Pericardium fibroblast (primary cell): ENCODE results near the gene TMEM141.

DNA sequence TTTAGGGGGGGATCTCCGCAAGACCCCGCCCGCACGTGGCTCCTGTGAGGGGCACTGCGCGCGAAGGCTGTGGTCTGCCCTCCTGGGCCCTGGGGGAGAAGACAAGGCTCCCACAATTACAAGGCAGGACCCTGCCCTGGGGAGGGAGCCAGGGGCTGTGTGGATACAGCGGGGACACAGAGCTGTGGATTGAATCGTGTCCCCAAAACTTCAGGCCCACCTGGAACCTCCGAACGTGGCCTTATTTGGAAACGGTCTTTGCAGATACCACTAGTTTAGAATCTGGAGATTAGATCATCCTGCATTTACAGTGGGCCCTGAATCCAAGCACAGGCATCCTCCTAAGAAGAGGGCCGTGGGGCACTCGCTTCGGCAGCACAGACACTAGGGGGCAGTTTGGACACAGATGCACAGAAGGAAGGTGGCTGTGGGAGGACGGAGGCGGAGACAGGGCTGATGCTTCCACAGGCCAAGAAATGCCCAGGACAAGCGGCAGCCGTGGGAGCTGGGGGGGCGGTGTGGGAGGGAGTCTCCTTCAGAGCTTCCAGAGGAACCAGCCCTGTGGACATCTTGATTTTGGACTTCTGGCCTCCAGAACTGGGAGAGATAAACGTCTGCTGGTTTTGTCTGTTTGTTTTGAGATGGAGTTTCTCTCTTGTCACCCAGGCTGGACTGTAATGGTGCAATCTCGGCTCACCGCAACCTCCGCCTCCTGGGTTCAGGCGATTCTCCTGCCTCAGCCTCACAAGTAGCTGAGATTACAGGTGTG, 2.8 kb upstream of the LCN8 start:
- RAMPAGE, long total RNA: no peak

GRCh38 chr9:136788449-136789114, 2.6 kb upstream of the TMEM141 start:
- RAMPAGE, long total RNA: no peak

DNA sequence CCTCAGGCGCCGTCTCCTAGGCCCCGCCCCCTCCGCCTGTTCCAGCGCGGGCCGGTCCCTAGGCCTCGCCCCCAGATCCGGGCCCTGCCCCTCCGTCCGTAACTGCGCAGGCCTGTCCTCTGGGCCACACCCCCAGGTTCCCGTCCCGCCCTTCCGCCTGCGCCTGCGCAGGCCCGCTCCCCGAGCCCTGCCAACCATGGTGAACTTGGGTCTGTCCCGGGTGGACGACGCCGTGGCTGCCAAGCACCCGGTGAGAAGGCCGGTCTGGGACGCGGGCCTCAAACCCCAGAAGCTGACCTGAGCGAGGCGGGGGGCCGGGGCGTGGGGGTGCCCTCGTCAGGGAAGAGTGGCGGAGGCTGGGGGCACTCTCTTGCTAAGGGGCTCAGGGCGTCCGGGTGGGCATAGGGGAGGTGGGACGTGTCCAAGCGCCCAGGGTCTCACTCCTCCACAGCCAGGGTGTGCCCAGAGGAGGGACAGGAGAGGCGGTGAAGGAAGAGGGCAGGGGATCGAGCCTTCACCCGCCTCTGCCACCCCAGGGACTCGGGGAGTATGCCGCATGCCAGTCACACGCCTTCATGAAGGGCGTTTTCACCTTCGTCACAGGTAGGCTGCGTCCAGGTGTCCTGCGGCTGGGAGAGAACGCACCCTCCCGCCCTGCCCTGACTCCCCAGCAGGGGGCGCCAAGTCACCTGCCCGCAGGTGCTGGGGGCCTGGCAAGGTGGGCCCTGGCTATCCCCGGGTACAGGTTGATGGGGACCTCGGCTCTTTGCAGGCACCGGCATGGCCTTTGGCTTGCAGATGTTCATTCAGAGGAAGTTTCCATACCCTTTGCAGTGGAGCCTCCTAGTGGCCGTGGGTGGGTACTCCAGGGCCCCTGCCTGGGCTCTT, at the start of gene TMEM141:
Gene TMEM141 (plus strand): TSS at position 170 of the 888 bp plus-strand sequence.
- RAMPAGE, long total RNA: start-site peak on the plus strand centred at position 188 of the sequence, 53 bp wide, 316 and 430 reads in 2 replicates

- RAMPAGE, long total RNA: no peak
These were observed 3.6 kb upstream of the RABL6 start for GRCh38 chr9:136803966-136804822.

GRCh38 chr9:136835474-136836091, 6.7 kb upstream of the AJM1 start:
- RAMPAGE, long total RNA: no peak

DNA sequence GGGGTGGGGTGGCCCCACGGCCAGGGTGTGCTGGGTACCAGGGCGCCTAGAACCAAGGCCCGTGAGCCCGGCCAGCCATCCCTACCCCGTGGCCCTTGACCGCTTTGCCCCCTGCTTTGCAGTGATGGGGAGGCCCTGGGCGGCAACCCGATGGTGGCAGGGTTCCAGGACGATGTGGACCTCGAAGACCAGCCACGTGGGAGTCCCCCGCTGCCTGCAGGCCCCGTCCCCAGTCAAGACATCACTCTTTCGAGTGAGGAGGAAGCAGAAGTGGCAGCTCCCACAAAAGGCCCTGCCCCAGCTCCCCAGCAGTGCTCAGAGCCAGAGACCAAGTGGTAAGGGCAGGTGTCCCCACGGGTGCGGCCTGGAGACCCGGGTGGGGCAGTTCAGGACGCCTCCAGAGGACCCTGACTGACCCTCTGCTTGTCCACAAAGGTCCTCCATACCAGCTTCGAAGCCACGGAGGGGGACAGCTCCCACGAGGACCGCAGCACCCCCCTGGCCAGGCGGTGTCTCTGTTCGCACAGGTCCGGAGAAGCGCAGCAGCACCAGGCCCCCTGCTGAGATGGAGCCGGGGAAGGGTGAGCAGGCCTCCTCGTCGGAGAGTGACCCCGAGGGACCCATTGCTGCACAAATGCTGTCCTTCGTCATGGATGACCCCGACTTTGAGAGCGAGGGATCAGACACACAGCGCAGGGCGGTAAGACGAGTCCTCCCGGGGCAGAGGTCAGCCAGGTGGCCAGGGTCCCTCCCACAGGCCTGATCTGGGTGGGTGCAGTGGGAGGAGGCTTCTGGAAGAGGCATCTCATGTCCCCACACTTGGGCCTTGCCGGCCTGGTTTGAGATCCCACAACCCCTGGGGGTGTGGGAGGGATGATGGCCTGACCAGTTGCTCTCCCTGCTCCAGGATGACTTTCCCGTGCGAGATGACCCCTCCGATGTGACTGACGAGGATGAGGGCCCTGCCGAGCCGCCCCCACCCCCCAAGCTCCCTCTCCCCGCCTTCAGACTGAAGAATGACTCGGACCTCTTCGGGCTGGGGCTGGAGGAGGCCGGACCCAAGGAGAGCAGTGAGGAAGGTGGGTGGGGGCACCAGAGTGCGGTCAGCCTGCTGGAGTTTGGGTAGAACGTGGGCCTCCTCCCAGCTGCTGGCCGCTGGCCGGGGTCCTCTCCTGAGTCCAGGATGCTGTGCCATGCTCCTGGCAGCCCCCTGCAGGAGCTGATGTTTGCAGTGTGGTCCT, 3.1 kb upstream of the AJM1 start:
- RAMPAGE, long total RNA: no peak

- RAMPAGE, long total RNA: no peak
These were observed 582 bp upstream of the PHPT1 start for GRCh38 chr9:136848337-136849317.

GRCh38 chr9:136881623-136882454, 4.5 kb upstream of the TRAF2 start:
- RAMPAGE, long total RNA: no peak

DNA sequence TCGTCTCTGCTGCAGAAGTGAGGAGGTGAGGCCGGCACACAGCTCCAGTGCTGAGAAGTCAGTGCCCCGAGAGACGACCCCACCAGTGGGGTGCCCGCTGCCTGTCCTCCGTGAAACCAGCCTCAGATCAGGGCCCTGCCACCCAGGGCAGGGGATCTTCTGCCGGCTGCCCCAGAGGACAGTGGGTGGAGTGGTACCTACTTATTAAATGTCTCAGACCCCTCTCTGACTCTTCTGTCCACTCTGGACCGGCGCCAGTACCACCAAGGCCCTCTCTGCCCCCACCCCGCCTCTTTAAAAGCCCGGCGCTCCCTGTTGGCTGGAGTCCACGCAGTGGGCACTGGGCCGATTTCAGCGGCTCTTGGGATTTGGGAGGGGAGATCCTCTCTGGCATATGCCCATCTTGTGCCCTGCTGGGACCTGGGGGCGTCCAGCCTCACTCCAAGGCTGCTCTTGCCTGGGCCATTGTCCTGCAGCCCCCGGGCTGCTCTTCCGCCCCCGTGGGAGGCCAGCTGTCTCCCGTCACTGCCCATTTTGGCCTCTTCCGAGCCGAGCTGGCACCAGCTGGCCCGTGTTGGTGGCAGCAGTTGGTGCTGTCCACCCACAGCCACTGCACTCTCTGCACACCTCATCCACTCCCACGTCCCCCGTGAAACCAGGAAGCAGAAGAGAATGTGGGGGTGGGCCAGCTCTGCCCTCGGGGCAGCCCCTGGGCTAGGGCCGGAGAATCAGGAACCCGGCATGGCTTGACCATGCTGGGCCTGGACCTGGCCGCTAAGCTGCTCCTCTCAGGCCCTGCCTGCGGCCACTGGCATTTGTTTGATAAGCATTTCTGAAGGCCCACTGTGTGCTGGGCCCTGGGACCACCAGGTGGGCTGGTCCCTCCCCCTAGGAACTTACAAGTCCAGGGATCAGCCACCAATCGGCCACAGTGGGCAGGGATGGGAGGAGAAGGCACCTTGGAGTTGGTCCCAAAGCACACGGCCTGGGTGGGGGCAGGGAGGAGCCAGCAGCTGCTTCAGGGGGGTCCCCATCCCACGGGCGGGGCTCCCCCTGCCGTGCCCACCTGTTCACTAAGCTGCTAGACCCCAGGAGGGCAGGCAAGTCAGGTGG, 2.1 kb downstream of the C8G start:
- RAMPAGE, long total RNA: no peak

DNA sequence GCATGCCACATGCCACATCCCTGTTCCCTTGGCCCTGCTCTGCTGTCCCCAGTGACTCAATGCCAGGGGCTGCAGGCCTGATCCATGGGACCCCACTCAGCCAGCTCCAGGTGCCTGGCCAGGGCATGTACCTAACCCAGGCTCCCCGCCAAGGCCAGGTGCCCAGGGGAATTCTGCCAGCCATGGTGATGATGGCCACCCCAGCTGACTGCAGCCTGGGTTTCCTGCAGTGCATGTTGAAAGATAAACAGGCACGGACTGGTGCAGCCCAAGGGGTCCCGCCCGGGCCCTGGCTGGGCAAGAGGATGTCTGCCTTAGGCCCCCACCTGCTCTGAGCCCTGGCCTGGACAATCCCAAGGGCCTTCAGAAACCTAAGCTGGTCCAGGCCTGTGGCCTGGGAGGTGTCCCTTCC, 1.2 kb downstream of the ABCA2 start:
- RAMPAGE, long total RNA: no peak

DNA sequence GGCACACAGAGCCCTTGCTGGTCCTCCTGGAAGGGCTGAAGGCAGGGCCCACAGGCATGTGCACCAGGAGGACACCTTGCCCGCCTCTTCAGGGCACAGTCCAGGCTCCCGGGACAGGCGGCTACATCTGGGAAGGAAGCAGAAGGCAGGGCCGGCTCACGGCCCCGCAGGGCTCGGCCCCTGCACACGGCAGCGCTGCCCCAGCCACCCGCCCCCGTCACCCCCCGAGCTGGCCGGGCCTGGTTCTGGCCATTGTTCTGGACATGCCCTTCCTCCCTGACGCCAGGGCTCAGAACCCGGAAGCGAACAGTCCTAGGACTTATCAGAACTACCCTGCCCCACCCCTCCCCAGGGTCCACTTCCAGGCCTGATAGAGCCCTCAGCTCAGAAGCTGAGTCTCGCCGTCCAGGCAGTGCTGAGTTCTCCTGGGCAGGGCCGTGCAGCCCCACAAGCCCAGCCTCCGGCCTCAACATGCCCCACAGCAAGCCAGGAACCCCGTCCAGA, 3.0 kb downstream of the NPDC1 start:
- RAMPAGE, long total RNA: no peak

- RAMPAGE, long total RNA: no peak
These were observed 11.3 kb upstream of the GRIN1 start for GRCh38 chr9:137127108-137128614.

GRCh38 chr9:137161735-137162869, 7.7 kb downstream of the LRRC26 start:
- RAMPAGE, long total RNA: no peak

GRCh38 chr9:137174548-137175193, 2.8 kb upstream of the TMEM210 start:
- RAMPAGE, long total RNA: no peak

- RAMPAGE, long total RNA: no peak
These were observed 3.7 kb upstream of the TMEM210 start for GRCh38 chr9:137175194-137176380.

DNA sequence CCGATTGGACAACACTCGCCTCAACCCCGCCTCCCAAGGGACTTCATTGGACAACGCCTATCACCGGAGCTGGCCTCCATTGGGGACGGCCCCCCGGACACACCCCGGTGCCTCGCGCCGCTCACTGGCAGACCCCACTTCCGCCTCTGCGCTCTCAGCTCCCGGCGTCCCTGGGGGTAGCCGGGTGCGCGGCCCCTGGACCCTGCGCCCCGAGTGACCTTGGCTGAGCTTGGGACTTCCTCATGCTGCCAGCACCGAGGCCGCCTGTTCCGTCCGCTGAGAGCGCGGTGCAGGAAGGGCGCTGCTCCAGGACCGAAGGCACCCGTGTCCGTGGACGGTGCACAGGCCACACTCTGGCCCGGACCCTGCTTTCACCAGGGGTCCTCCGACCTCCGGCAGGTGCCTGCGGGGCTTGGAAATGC, 368 bp upstream of the TPRN start:
- RAMPAGE, long total RNA: no peak

GRCh38 chr9:137240062-137241082, 715 bp upstream of the TUBB4B start:
- RAMPAGE, long total RNA: no peak

- RAMPAGE, long total RNA: no peak
These were observed 3.2 kb downstream of the TOR4A start for GRCh38 chr9:137280713-137281187.

GRCh38 chr9:137390470-137391175, 32.3 kb downstream of the EXD3 start:
- RAMPAGE, long total RNA: no peak

DNA sequence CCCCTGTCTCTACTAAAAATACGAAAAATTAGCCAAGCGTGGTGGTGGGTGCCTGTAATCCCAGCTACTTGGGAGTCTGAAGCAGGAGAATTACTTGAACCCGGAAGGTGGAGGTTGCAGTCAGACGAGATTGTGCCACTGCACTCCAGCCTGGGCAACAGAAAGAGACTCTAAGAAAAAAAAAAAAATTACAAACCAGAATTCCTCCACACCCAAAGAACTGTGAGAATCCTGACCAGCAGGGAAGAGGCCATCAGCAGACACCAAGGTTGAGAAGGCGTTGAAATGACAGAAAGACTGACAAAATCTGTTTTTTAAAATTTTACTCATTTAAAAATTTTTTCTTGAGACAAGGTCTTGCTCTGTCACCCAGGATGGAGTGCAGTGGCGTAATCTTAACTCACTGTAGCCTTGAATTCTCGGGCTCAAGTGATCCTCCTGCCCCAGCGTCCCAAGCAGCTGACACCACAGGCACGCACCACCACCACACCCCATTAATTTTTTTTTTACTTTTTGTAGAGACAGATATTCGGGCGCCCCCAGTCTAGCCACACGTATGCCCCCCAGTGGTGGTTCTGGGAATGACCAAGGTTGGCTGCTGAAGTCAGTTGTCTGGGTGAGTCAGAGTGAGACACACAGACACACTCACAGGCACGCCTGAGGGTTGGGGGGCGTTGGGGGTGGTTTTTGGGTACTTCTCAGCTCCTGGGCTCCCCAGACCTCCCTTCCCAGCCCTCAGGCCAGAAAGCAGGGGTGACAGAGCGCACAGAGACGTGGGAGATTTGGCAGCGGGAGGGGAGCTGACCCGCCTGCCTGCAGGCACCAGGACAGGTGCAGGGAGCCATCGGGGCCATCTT, 4.0 kb upstream of the ENTPD8 start:
- RAMPAGE, long total RNA: no peak